Cardiac atrium fibroblast (primary cell): ENCODE measurements around a stretch of chr10.

- RAMPAGE, long total RNA: no peak
Measured at GRCh38 chr10:121526488-121527266, 71.6 kb downstream of the FGFR2 start.

DNA sequence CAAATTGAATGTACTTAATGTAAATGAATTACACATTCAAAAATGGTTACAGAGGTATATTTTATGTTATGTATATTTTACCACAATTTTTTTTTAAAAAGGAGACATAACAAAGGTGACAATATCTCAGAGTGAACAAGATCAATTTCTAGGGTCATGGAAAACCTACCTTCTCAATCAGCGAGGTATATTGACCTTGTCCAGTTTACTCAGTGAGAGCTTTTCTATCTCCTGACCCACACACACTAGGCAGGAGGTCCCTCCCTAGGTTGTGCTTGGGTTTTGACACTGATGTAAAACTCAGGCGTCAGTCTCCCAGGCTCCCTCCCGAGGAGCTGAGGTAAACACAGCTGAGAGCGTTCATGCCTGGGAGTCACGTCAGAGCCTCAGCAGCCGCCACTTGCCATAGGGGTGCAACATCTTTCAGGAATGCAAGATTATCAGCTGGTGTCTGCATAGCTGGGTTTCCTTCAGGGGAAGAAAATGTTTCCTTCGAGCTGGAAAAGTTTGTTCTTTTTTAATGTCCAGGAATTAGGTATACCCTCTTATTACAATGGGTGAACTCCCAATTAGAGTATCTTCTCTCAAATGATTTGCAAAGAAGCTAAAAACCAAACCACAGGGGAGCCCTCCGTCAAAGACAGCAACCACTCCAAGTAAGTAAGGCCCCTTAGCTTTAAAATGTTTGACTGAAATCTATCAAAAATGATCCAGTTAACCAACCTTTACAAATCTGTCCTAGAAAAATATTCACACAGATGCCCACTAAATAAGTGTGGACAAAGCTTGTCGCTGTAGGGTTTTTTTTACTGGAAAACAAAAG lies 70.5 kb downstream of the FGFR2 start:
- RAMPAGE, long total RNA: no peak

GRCh38 chr10:121572804-121573603 lies 25.2 kb downstream of the FGFR2 start:
- RAMPAGE, long total RNA: no peak

DNA sequence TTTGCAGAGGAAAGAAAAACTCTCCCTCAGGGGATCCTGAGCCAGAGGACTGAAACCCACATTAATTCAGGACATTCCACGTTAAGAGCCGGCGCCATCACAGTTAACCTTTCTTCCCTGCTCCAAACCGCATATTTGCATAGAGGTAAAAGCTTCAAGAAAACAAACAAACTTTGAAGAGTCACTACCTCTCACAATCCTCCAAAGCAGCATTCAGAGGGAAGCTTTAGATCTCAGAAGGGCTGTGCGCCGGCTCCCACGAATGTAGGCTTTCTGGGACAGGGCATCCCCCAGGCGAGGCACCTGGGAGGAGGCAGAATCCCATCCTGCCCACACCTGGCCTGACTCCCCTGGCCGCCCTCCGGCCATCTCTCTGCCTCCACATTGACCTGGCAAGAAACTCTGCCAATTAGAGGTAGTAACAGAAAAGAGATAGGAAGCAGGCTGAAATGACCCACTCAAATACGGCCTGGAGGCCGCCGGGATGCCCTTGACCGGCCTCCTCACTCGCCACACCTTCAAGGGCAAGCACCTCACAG lies 17.5 kb downstream of the FGFR2 start:
- RAMPAGE, long total RNA: no peak

GRCh38 chr10:121598522-121598989 lies 312 bp upstream of the FGFR2 start:
- RAMPAGE, long total RNA: no peak

DNA sequence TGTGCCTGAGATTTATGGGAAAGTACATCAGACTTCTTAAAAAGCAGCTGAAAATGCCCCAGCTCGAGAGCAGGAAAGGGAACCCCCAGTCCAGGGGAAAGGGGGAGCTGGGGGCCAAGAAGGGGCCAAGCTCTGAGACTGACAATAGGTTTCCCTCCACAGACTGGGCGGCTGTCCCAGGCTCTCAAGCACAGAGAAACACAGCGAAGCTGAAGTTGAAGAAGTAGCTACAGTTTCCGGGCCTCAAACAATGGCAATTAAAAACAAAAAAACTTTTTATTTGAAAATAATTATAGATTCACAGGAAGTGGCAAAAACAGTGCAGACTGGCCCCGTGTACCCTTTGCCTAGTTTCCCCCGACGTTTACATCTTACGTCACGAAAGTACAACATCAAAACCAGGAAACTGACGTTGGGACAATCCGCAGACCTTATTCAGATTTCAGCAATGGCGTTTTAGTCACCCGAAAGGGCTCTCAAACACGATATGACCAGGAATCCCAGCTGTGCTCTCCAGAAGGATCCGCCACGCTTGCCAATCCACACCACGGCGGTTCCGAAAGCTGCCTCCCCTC lies 84.0 kb upstream of the FGFR2 start:
- RAMPAGE, long total RNA: no peak

DNA sequence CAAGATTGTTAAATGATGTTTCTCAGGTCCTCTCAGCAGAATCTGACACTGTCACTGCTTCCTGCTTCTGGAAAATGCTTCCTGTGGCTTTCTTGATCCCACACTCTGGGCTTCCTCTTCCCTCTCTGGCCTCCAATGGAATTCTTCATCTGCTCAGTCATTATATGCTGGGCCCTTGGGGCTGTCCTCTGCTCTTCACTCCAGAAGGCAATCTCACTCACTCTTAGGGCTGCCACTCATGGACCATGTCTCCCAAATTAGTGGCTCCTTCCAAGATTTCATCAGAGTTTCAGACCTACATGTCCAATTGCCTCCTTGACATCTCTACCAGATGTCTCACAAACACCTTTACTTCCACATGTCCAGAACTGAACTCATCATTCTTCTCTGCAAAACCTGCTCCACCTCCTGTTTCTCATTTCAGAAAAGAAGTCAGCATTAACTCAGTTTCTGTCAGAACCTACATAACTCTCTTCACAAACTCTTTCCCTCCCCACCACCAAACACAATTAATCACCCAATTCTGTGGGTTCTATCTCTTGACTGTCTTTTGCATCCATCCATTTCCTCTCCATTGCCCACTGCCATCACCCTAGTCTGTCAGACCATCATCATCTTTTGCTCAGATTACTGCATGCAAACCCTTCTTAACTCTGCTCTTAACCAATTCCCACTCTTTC lies 147.9 kb downstream of the ATE1 start:
- RAMPAGE, long total RNA: no peak

- RAMPAGE, long total RNA: no peak
Measured at GRCh38 chr10:121930178-121931167, 2.6 kb upstream of the ATE1 start.

- RAMPAGE, long total RNA: no peak
Measured at GRCh38 chr10:121974208-121974971, 627 bp downstream of the NSMCE4A start.

- RAMPAGE, long total RNA: no peak
Measured at GRCh38 chr10:122013146-122013918, 24.4 kb downstream of the TACC2 start.

DNA sequence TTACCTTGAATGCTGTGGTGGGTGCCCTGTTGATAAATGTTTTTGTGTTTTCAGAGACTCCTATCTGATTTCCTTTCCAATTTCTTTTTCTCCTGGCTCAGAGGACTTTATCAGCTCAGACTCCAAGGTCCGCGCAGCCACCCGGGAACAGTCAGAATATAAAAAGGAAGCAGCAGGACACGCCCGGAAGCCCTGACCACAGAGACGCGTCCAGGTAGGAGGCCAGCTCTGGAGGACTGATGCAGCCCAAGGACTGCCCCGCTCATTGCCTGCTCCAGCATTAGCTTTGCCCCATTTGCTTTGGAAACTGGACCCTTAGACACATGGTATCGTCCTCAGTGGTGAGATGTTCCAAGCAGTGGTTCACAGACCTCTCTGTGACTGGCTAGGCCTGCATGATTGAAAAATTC lies 61.4 kb downstream of the TACC2 start:
- RAMPAGE, long total RNA: no peak

GRCh38 chr10:122114116-122115012 lies 125.4 kb downstream of the TACC2 start:
- RAMPAGE, long total RNA: no peak

DNA sequence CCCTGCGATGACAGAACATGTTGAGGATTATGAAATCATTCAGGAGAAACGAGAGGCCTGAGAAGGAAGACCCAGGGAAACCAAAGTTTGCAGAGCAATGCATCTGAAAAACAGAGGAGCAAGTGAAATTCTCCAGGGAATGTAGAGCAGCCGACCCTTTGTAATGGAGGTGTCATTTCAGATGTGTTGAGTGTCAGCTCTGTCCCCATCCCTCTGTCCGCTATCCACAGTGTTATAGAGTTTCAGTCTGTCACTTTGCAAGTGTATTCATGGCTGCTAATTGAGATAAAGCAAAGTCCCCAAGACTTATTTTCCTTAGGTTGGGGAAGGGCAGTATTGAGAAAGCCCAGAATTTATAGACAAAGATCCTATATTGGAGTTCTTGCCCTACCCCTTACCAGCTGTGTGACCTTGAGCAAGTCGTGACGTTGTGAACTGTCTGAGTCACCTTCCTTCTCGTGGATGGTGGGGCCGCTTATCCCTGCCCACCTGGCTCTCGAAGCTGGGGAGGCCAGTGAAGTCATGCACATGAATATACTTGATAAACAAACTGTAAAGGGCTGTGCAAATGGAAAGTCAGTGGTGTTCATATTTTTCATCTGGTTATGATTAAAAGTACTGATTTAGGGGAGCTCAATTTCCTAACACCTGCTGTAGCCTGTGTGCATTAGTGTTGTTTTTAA lies 127.3 kb downstream of the TACC2 start:
- RAMPAGE, long total RNA: no peak

DNA sequence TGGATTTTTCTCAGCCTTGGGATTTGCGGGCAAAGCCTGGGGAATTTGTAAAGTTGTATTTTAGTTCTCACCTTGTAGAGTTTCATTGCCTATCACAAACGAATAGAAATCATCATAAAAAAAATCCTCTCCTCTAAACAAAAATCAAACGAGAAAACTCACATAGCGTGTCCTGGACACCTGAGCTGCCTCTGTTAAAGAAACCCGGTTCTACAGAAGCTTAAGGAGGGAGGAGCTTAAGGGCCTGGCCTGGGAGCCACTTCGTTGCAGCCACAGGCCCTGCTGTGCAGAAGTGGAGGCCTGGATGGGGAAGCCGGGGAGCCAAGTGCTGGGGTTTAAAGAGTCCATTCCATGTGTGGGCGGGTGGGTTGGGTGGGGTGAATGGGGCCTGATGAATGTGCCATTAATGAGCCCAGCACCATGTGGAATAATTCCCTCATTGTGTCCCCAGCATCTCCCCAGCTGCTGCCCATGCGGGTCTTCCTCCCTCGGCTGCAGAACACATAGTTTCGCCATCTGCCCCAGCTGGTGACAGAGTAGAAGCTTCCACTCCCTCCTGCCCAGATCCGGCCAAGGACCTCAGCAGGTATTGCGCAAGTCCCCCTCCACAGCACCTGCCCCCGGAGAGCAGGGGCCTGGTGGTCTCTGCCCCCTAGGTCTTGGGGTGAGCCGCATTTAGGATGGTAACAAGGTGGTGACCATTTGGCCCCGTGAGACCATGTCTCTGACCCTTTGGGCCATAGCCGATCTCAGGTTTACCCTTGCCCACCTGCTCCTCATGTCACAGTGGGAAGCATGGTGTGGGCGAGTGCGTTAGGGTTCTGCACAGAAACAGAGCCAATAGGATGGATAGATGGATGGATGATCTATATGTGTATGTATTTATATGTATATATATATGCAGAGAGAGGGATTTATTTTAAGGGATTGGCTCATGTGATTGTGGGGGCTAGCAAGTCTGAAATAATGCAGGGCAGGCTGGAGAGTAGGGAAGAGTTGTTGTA lies 127.7 kb upstream of the BTBD16 start:
- RAMPAGE, long total RNA: no peak

DNA sequence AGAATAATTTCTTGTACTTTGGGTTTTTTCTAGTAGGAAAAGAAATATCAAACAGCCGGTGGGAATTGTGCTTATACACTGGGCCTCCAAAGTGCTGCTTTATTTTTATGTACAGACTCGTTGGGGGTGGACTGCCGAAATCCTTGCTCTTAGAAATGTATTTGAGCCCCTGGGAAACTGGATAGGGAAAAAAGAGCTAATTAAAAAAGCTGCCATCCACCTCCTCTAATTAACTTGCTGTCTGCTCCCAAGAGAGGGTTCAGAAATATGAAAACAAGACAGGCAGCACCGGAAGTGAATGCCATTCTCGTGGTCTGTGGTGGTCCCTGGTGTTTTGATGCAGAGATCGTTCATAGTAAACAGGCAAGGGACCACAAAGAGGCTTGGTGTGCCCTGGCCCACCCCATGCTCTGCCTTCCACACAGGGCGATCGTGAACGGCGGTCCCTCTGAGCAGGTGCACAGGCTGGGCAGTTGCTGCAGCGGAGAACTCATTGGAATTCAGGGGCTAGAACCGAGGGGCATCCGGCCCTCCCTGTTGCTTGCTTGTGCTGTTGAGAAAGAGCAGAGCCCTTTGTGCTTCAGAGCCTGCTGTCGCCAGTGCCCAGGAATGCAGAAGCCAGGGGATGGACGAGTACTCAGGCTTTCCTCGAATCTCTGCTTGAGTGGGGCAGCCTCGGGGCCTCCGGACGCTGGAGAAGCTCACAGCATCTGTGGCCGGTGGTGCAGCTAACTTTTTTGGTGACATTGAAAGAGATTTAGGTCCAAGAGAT lies 79.1 kb upstream of the BTBD16 start:
- RAMPAGE, long total RNA: no peak

DNA sequence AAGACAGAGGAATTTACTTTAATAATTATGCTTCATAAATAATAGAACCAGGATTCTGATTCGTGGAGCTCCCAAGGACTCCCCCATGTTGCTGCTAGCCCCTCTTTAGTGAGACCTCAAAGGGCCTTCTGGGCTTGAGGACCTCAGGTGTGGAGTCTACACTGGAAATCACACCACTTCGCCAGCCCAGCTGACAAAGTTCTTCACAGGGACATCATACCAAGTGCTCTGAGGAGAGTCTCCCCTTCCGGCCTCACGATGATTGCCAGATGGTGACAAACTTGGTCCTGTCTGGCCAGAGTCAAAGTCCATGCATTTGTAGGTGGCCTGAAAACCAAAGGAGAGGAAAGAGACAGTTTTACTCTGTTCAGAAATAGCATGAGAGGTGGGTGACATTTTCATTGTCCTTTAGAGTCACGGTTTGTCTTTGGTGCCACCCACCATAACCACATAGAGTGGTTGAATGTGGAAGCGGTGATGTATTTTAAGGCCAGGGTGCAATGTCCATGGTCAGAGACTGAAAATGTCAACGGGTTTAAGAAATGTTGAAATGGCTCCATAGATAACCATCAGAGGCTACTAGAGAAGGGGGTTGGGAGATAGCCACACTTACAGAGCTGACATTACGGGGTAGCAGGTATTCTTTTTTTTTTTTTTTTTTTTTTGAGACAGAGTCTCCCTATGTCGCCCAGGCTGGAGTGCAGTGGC lies 33.0 kb downstream of the BTBD16 start:
- RAMPAGE, long total RNA: no peak

DNA sequence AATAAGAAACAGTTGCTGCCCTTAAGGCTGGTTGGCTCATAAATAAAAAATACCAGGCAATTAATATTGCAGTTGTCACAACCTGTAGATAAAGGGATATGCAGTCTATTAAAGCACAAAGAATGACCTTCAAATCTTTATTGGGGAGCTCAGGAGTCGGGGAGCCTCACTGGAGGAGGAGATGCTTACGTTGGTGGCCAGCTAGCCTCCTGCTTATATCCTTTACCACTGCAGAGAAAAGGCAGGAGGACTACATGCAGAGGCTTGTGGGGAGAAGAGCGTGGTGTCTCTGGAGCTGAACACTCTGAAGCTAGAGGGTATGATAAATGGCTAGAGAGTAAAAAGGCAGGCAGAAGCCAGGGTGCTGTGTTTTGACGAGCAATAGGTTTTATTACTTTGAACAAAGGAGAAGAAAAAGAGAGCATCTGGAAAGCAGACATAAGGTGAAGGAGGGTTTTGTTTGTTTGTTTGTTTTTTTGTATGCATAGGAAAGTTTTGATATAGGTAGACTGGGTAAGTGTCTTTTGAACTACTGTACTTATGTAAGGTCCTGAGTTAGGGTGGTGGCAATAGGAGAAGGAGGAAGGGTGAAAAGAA lies 26.5 kb downstream of the PLEKHA1 start:
- RAMPAGE, long total RNA: no peak

GRCh38 chr10:122407777-122408101 lies 33.2 kb downstream of the PLEKHA1 start:
- RAMPAGE, long total RNA: no peak

DNA sequence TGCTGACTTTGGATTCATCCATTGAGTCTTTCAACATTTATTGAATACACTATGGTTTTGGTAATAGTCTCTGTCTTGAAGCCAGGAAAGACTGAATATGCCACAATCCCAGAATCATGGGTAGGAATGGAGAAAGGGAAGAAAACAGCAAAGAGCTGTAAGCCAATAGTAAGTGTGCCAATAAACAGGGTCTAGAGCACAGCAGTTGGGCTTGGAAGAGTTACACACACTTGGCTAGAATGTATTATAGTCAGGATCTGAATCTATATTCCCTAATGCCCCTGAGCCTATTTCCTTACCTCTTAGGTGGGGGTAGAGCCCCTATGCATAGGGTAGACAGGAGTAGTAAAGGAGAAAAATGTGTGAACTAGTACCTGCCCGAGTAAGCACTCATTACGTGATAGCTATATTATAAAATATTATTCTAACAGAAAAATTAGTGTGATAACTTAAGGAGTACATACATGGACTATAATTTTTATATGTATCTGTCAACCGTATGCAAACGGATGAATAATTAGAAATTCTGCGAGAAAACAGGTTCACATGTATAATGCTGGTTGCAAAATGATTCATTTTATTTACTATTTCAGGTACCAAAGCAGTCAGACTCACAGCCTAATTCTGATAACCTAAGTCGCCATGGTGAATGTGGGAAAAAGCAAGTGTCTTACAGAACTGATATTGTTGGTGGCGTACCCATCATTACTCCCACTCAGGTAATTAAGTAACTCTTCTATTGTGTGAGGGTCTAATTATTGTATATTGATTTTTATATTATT lies 38.0 kb downstream of the PLEKHA1 start:
- RAMPAGE, long total RNA: no peak

DNA sequence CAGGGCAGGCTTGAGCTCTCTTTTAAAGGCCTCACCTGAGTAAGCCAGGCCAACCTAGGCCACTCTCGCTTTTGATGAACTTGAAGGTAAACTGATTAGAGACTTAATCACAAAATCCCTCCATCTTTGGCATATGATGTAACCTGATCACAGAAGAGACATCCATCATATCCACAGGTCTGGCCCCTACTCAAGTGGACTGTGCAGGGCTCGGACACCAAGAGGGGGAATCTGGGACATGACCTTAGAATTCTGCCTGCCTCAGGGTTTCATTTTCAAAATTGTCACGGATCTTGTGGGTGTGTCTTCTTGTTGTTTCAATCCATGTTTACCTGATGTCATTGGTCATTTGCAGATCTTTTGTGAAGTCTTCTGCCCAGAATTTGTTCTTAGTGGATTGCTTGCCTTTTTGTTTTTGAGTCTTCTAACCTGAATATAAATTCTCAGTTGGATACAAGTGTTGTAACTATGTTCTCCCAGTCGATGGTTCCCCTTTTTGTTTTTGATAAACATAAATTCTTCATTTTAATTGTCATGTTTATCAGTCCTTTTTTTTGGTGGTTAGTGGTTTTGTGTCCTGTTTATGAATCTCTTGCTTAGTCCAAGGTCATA lies 5.8 kb upstream of the ARMS2 start:
- RAMPAGE, long total RNA: no peak